Endometrial microvascular endothelial cells (primary cell): ENCODE measurements around the gene TTLL4.

DNA sequence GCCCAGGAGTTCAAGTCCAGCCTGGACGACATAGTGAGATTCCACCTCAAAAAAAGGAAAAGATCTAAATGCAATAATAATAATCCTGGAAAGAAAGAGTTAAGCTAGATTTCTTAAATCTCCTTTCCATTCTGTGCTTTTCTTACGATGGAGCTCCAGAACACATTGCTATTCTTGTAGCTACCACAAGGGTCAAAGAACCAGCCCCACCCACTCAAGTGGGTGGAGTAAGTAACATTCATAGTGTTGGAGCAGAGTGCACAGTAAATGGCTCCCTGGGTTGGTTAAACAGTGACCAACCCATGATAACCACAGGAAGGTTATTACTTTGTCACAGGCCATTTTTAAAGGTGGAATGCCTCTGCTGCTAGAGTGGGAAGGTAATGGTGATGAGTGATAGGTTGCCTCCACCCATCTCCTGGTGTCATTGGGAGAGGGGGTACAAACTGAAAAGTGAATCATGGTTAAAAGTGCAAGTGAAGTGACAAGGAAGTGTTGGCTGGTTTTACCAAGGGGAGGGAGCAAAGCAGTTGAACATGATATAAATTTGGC lies 13.9 kb downstream of the ARPC2 start:
- RAMPAGE, long total RNA = no peak

DNA sequence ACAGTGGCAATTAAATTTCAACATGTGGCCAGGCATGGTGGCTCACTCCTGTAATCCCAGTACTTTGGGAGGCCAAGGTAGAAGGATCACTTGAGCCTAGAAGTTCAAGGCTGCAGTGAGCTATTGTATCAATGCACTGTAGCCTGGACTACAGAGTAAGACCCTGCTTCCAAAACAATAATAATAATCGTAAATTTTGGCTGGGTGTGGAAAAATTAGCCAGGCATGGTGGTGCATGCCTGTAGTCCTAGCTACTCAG lies 15.9 kb downstream of the ARPC2 start:
- RAMPAGE, long total RNA = no peak

DNA sequence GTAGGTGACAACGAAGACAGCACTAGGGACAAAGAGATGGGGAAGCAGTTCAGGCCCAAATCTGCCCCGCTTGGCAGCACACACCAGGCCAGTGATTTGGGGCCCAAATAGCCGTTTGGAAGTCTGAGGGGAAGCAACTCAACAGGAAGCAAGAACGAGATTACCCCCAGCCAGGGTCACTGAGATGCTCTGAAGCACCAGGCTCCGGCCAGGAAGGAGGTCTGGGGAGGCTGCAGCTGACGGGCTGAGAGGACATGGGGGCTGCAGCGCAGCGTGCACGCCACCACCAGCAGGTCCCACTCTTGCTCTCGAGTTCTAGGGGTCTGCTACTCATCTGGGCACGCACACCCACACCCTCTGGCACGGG lies 8.2 kb downstream of the PNKD start:
- RAMPAGE, long total RNA = no peak

- RAMPAGE, long total RNA = no peak
These were observed 6.9 kb downstream of the TMBIM1 start for GRCh38 chr2:218285220-218285895.

- RAMPAGE, long total RNA = no peak
These were observed 2.4 kb downstream of the TMBIM1 start for GRCh38 chr2:218289464-218290709.

GRCh38 chr2:218312290-218312699 lies 20.0 kb upstream of the TMBIM1 start:
- RAMPAGE, long total RNA = no peak

DNA sequence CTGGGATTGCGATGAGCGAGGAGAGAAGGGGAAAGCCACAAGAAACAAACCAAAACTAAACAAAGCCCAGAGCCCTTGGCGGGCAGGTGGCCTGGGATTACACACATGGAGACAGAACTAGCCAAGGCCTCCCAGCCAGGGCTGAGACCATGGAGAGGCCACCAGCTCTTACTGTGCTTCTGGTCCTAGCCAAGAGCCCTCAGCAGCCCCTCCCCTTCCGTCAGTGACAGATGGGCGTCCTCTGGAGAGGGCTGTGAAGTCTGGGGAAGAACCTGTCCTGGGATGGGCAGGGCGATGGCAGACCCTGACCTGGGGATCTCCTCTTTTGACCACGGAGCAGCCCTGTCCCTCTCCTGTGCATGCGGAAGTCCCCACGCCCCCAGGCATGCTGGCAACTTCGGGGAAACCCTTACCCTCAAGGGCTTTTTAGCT lies 27.3 kb upstream of the CATIP start:
- RAMPAGE, long total RNA = no peak

GRCh38 chr2:218392593-218393624 lies 6.8 kb upstream of the CTDSP1 start:
- RAMPAGE, long total RNA = no peak

- RAMPAGE, long total RNA = no peak
These were observed 2.4 kb upstream of the CTDSP1 start for GRCh38 chr2:218397211-218397712.

DNA sequence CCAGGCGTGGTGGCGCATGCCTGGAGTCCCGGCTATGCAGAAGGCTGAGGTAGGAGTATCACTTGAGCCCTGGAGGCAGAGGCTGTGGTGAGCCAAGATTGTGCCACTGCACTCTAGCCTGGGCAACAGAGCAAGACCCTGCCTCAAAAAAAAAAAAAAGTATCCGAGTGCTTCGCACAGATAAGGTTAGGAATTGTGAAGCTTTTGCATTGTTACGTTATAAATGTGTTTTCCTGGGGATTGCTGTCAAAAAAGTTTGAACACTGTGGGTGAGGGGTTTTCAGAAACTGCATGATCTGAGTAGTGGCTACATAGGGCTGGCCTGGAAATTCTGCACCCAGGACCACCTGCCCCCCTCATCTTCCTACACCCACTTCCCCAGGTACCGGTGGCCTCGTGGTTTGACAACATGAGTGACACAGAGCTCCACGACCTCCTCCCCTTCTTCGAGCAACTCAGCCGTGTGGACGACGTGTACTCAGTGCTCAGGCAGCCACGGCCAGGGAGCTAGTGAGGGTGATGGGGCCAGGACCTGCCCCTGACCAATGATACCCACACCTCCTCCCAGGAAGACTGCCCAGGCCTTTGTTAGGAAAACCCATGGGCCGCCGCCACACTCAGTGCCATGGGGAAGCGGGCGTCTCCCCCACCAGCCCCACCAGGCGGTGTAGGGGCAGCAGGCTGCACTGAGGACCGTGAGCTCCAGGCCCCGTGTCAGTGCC lies 4.4 kb downstream of the CTDSP1 start:
- RAMPAGE, long total RNA = no peak

- RAMPAGE, long total RNA = no peak
These were observed 7.5 kb downstream of the CTDSP1 start for GRCh38 chr2:218406997-218407717.

DNA sequence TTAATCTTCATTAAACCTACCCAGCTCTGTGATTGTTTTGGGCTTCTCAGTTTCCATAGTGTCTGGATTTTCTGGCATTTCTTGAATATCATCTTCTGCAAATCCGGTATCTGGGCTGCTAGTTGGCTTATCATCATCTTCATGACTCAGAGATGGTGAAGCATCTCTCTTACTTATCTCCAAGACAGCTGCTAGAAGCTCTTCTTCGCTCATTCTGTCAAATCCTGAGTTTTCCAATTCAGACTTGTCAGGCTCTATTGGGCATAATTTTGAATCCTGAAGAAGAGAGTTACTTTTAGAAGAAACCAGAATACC lies 55.6 kb downstream of the VIL1 start:
- RAMPAGE, long total RNA = no peak

DNA sequence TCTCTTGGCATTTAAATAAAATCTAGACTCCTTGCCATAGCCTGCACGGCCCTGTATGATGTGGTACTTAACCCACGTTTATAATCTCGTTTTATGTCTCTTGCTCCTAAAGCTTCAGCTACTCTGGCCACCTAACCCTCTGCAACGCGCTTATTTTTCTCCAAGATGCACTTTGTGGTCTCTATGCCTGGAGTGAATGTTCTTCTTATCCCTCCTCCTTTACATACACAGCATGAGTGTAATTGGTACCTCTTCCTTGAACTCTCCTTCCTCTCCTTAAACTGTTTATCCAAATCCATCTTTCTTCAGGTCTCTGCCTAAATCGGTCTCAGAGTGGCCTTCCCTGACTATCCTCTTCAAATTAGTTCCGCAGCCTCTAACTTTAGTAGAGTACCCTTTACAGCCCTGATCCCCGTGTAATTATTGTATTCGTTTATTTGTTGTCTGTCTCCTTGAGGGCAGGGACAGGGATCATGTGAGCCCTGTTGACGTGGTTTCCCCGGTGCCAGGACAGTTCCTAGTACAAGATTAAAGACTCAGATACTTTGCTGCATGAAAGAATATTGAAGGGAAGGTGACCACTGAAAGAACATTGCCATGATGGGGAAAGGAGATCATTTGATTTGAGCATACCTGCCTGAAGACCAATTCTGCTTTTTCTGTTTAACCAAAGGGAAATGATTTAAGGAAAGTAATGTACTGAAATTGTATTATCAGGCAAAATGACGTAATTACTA lies 1.1 kb downstream of the CNOT9 start:
- RAMPAGE, long total RNA = no peak

GRCh38 chr2:218570709-218571144 lies 2.1 kb downstream of the CNOT9 start:
- RAMPAGE, long total RNA = no peak

- RAMPAGE, long total RNA = no peak
These were observed 2.3 kb upstream of the PLCD4 start for GRCh38 chr2:218605365-218605850.

DNA sequence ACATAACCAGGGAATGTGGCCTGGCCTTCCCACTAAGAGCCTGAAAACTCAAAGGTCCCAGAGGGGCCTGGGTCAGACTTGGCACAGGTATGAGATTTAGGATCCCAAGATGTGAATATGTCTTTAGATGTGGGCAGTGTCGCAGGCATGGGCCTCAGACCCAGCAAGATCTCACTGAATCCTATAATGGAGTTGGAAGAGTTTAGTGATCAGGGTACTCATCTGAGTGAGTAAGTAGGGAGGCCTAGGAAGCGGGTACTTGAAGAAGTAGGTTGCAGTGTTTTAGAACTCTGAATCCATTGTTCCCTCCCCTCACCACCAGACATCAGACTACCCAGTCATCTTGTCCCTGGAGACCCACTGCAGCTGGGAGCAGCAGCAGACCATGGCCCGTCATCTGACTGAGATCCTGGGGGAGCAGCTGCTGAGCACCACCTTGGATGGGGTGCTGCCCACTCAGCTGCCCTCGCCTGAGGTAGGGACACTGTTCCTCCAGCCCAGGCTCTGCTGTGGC lies 22.7 kb downstream of the PLCD4 start:
- RAMPAGE, long total RNA = no peak

GRCh38 chr2:218638315-218639105 lies 20.9 kb downstream of the ZNF142 start:
- RAMPAGE, long total RNA = no peak

DNA sequence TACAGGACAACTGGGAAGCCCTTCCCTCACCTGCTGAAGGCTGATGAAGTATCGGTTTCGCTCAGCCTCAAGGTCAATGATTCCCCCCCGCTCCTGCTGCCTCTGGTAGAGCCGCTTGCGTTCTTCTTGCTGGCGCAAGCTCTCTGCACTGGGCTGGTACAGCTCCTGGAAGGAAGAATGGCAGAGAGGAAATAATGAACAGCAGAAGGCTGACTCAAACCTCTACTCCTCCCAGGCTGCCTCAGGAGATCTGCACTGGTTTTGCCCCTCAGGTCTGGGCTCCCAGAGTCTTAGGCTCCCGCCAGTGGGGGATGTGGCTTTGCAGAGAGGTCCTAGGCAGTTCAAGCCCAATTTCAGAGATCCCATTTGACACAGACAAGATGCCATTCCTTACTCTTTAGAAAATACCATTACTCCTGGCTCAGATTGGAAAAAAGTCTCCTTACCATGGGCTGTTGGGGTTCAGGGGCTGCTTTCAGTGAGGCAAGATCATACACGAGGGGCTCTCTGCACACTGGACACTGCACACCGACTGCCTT lies 5.3 kb downstream of the BCS1L start:
- RAMPAGE, long total RNA = no peak

- RAMPAGE, long total RNA = no peak
These were observed at the start of gene TTLL4 for GRCh38 chr2:218710512-218711570. Gene TTLL4, plus strand, starts transcription at chr2:218710835.

GRCh38 chr2:218782232-218782934 lies 436 bp downstream of the CYP27A1 start:
- RAMPAGE, long total RNA = no peak